GM19239 (cell line): Measurements from ENCODE around the genes SIRT1 and HKDC1.

GRCh38 chr10:63106211-63106707 is 26.9 kb upstream of the NRBF2 start:
- RRBS, result no CpG with 5 or more reads among the region's 10 CpGs

GRCh38 chr10:63115637-63116367 is 17.3 kb upstream of the NRBF2 start:
- RRBS, result no CpG with 5 or more reads among the region's 8 CpGs

DNA sequence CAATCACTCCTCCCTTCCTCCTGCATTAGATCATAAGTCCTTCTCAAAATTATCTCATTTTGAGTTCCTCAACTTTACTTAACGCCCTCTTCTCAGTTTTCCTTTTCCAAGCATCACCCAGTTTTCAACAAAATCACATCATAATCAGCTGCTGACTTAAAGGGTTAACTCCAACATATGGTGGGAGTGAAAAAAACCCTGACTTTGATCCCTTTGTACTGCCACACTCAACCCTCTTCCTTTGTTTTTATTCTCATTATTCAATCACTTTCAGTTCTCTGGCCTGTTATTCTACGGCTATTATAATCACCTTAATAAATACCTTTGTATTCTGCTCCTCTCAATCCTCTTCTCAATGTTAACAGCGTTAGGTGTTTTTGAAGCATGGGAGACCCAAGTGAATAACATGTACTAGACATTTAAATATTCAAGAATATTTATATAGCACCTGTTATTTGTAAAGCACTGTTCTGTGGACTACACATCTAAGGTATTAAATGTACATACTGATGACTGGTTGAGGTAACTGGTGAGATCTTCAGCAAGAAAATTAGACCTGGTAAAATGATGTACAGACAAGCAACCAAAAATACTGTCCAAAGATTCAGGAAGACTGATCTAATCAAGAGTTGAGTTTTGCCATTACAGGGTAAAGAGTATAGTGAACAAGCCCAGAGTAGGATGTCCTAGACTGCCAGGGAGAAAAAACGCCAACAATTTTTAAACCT is 24.1 kb downstream of the JMJD1C start:
- RRBS, result no CpG with 5 or more reads among the region's 4 CpGs

DNA sequence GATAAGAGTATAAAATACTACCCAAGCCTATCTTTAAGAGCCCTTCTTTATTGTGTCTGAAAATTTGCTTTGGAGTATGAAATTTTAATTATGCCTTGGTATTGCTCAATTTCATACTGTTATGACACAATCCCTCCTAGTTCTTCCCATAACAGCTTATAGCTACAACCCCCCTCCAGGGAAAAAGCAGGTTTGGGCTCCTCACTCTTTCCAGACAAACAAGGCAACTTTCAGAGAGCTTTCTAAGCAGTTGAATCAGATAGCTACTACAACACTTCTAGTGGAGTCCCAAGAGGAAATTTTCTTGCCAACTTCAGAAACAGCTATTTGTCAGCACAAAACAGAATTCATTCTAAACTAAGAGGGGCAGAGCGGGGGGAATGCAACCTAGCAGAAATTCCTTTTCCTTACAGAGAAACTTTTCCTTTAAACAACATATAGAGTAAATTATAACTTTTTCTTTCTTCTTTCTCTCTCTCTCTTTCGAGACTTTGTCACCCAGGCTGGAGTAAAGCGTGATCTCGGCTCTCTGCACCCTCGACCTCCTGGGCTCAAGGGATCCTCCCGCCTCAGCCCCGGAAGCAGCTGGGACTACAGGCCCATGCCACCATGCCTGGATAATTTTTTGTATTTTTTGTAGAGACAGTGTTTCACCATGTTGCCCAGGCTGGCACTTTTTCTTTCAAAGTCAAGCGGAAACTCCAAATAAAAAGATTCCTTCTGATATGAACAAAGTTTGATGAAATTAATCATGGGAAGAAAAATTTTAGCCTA is 26.0 kb upstream of the JMJD1C start:
- RRBS, result no CpG with 5 or more reads among the region's 8 CpGs

GRCh38 chr10:63521055-63521309 is 219 bp upstream of the REEP3 start:
- RRBS, result 2% methylated on average over 7 of the region's 23 CpGs

DNA sequence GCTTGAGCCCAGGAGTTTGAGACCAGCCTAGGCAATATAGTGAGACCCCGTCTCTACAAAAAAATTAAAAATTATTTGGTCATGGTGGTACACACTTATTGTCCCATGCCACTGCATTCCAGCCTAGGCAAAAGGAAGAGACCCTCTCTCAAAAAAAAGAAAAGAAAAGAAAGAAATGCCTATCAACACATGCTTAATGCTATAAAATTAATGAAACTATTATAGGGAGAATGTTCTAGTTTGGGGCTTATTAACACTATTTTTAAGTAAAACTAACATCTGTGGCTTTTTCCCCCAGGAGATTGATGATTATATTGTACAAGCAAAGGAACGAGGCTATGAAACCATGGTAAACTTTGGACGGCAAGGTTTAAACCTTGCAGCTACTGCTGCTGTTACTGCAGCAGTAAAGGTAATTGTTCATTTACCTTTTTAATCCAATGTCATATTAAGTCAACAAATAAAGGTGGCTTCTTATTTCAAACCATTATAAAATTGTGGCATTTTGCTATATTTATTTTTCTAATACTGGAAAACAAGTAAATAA is 77.7 kb downstream of the REEP3 start:
- RRBS, result no CpG with 5 or more reads among the region's 3 CpGs

GRCh38 chr10:64370032-64370614 is 848.9 kb downstream of the REEP3 start:
- RRBS, result no CpG with 5 or more reads among the region's 1 CpG

GRCh38 chr10:65570090-65571137 is 1355.4 kb upstream of the LRRTM3 start:
- RRBS, result no CpG with 5 or more reads among the region's 22 CpGs

- RRBS, result no CpG with 5 or more reads among the region's 3 CpGs
Measured at GRCh38 chr10:65698530-65699196, 1227.2 kb upstream of the LRRTM3 start.

DNA sequence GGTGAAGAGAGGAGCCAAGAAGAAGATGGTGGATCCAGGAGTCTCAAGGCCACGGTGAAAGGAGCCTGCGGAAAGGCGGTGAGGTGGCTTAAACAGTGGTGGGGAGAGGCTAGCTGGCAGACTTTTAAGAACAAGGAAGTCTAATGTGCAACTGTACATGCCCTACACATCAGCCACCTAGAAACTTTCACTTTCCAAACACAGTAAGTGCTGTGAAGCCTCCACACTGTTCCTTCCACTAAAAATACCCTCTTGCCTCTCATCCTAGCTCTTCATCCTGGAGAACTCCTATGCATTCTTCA is 54.4 kb downstream of the DNAJC12 start:
- RRBS, result no CpG with 5 or more reads among the region's 3 CpGs

DNA sequence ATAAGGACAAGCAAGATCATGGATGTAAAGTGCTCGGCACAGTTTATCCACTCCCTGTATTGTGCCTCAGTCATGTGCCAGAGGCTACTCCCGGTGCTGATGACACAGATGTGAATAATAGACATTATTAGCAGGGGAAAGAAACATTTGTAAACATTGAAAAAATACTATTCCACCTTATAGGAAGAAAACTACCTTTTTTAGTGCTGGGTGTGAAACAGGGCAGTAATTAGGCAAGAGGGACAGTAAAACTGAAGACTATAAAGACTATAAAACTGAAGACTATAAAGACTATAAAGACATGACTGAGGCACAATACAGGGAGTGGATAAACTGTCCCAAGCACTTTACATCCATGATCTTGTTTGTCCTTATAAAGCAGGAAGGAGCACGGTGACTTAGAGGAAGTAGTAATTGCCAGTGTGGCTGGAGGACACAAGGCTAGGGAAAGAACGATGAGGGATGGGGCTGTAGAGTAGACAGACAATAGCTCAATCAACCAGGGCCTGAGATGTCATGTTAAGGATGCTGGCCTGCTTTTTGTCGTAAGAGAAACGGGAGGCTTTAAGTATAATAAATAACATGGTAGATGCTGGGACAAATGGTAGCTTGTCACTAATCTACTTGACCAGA is 26.1 kb downstream of the DNAJC12 start:
- RRBS, result no CpG with 5 or more reads among the region's 6 CpGs

- RRBS, result no CpG with 5 or more reads among the region's 1 CpG
Measured at GRCh38 chr10:67827863-67828145, 10.2 kb downstream of the DNAJC12 start.

DNA sequence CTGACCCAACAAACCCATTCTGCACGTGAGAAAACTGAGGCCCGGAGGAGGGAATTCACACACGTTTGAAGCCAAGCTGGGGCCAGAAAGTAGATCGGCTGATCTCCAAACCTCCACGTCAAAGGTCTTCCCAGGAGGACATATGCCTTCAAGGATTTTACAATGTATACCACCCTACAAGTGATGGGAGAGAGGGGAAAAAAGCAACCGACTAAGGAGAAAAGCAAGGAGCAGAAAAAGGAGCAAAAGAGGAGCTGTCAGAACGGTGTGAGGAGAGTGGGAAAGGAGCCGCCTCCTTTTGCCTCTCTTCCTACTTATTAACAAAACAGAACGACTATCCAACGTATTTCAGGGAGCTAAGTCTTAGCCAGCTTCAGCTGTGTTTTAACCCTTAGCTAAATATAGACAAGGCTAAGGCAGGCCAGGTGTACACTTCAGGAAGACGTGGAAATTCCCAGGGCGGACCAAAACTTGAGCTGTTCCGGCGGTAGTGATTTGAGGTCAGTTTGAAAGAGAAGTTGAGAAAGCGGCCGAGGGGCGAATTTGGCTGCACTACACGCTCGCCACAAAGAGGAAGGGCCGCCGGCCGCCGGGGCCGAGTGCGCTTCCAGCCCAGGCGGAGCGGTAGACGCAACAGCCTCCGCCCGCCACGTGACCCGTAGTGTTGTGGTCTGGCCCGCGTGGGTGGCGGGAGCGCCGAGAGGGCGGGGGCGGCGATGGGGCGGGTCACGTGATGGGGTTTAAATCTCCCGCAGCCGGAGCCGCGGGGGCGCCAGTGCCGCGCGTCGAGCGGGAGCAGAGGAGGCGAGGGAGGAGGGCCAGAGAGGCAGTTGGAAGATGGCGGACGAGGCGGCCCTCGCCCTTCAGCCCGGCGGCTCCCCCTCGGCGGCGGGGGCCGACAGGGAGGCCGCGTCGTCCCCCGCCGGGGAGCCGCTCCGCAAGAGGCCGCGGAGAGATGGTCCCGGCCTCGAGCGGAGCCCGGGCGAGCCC is at the start of gene SIRT1:
TSS of gene SIRT1 (plus strand) at position 772 of the 990 bp plus-strand sequence.
- RRBS, result under 1% methylated on average over 16 of the region's 77 CpGs

DNA sequence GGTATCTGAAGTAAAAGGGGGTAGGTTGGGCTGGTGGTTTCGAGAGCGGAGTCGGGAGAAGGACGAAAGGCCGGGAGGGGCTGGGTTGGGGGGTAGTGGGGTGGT is 204 bp downstream of the HNRNPH3 start:
- RRBS, result no CpG with 5 or more reads among the region's 5 CpGs

DNA sequence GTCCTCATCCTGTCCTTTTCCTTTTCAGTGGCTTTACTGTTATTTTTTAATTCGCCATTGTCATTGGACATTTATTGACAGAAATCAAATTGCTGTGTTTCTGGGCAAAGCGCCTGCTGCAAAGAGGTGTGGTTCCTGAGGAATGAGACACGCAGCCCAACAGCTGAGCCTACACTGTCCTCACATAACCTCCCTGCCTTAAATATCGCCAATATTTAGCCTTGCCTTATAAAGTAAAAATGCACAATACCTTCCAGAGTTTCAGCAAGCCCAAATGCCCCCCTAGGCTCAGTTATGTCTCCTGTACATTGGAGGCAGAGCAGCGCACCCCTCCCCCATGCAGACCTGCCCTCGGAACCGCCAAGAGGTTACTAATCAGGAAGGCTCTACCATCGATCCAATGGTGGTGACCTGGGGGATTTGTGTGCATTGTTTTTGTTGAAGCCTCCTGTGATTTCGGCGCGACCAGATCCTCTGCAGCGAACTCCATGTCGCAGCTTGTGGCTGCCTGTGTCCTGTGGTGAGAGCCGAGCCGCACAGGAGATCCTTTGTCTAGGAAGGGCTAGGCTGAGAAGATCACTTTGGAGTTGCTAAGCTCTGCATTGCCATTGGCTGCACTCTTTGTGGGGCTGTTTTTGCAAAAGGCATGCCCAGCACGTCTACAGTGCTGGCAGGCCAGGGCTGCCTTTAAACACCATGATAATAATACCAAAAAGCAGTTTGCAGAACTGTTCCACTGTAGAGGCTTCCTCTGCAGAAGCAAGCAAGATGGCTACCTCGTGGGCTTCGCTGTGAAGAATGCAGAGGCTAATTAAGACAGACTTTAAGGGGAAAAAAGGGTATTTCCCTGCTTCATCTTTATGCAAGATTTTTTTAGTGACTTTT is 40.0 kb downstream of the TET1 start:
- RRBS, result no CpG with 5 or more reads among the region's 18 CpGs

DNA sequence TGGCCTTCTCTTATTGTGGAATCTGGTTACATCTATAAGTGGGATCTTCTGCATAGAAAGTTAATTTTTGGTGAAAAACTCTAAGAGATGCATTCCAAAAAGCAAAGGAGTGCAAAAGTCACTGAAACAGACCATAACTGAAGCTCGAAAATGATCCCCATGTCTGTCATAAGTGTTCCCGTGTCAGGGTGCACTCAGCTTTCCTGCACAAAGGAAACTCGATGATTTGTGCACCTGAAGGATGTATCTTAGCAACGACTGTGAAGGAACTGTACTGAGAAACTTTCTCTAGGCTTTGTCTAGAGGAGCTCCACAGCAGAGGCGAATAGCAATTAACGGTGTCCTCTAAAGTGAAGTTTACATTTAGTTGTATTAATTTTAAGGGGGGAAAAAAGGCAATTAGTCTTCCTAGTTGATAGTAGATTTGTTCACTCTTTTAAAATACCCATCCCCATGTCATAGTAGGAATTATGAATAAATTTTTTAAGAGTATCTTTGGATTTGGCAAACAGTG is 24.2 kb upstream of the DDX50 start:
- RRBS, result no CpG with 5 or more reads among the region's 6 CpGs

DNA sequence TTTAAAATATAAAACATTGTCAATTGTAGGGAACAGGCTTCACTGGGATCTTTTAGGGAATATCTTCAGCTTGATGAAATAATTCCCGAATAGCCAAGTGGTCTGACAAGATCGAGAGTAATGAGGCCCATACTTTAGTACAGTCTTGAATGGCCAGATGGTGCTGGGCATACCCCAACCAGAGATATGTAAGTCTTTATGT is 1.3 kb downstream of the SRGN start:
- RRBS, result no CpG with 5 or more reads among the region's 2 CpGs

GRCh38 chr10:69095557-69096102 is 7.7 kb downstream of the SRGN start:
- RRBS, result no CpG with 5 or more reads among the region's 7 CpGs

- RRBS, result no CpG with 5 or more reads among the region's 4 CpGs
Measured at GRCh38 chr10:69101194-69101745, 13.4 kb downstream of the SRGN start.

DNA sequence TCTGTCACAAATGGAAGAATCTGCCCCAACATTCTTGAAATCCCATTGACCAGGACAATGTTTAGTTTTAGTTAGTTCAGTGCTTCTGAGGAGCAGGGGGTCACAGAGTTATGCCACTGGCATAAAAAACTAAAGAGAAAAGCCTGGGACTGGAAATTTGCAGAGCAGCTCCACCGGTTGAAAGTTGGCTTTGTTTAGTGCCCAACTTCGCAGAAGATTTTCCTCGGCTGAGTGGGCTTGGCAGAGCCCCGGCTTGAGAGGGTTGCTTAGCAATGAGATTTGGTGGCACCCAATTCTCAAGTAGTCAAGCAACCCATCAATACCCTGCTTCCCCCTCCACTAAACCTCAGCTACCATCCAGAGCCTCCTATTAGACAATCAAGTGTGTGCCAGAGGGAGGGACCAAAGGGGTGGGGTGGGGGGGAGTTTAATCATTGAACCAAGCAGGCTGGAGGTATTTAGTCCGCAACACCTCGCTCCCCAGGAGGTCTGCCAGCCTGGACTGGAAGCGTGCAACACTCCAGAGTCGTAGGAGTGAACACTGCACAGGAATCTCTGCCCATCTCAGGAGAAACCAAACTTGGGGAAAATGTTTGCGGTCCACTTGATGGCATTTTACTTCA is at the start of gene HKDC1:
TSS of gene HKDC1 (plus strand) at position 486 of the 623 bp plus-strand sequence.
- RRBS, result 87% methylated on average over 4 of the region's 9 CpGs